Kidney epithelial cell (primary cell): ENCODE results near the genes C9orf85 and OSTF1.

GRCh38 chr9:71689867-71690336 lies 78.4 kb downstream of the CEMIP2 start:
- RAMPAGE, long total RNA = no peak
- RRBS = no CpG with 5 or more reads among the region's 12 CpGs

DNA sequence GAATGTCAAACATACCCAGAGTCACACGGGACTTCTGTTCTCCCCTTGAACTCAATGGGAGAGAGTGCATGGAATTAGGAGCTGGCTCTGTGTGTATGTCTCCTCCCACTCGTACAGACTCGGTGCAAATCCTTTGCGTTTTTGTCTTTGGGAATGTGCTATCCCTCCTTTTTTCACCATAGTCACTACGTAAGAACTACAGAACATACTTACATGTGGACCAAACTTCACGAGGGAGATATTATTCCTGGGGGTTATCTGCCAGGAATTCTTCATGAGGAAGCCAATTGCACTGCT lies 56.5 kb downstream of the CEMIP2 start:
- RAMPAGE, long total RNA = no peak
- RRBS = no CpG with 5 or more reads among the region's 6 CpGs

DNA sequence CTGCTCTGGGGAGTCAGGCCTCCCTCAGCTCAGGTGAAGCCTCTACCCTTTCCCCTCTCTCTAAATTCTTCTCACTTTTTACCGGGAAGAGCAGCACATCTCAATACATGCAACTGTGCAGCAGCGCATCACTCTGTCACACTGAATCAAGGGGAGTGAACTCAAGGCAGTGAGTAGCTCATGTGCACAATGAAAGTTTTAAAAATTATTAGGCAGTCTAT lies 1.2 kb downstream of the CEMIP2 start:
- RAMPAGE, long total RNA = no peak
- RRBS = no CpG with 5 or more reads among the region's 2 CpGs

GRCh38 chr9:71896860-71897105 lies 14.2 kb downstream of the ABHD17B start:
- RAMPAGE, long total RNA = no peak

- RAMPAGE, long total RNA = start-site peak on the plus strand at chr9:71911625-71911699, 375 and 242 reads in 2 replicates
- RRBS = 2% methylated on average over 3 of the region's 37 CpGs
Measured at GRCh38 chr9:71911376-71912243, at the start of gene C9orf85. C9orf85 (plus strand) TSS chr9:71911639.

DNA sequence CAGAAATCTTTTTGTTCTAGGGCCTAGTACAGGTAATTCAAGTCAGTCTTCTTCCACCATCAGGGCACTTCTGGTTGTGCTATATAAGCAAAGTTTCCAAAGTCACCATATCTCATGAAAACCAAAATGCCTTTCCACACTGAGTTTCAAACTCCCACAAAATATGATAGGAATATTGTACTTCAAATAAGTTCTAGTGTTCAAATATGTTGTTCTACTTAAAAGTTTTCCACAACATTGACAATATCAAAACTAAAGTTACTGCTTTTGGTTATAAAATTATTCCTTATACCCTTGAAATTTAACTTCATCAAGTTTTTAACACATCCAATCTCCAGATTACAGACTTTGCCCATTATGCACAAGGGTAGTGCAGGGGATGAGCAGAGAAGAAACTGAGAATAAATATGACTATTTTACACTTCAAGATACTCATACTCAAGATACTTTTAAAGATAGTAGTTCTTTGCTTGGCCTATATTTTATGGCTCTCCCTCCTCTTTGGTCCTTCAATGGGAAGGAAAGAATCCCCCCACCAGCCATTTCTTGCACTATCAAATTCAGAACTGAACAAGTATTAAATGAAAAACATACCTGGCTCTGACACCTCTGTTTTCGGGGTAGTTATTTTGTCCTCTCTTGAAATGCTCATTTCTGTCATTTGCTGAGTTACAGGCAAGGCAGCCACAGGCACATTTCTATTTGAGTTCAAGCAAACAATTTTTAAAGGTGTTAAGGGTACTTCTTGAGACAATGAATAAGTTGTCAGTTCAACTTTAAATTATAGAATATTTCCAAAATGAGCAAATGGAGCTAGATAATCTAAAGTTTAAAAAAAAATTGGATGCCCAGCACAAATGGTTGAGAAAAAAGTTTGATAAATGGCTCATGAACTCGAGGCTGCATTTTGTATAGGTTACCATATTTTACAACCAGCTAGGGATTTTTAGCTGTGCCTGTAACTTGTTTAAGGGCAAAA lies 5.9 kb downstream of the ZFAND5 start:
- RAMPAGE, long total RNA = no peak
- RRBS = no CpG with 5 or more reads among the region's 2 CpGs

- RAMPAGE, long total RNA = no peak
- RRBS = no CpG with 5 or more reads among the region's 4 CpGs
Measured at GRCh38 chr9:72477888-72478606, 43.4 kb upstream of the TMC1 start.

DNA sequence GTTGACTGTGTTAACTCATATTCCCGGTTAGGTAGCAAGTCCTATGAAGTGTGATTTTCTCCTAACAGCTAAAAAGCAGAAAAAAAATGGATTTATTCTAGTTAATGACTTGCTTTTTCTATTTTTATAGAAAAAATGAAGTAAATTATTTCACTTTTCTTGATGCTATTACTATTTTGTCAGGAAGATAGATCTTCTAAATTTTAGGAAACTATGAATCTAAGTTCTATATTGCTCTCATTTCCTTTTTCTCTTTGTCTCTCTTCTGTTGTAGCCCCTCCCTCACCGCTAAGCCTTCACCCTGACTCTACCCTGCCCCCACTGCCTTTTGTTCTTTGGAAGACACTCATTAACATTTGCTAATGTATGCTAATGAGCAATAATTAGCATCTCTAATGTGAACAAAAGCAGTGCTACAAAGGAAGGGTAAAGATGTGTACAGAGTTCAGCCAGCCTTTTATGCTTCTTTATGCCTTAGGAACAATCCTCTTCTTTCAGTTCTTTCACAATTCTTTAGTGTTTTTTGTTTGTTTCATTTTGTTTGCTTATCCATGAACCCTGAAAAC lies 159.1 kb downstream of the TMC1 start:
- RAMPAGE, long total RNA = no peak
- RRBS = no CpG with 5 or more reads among the region's 2 CpGs

DNA sequence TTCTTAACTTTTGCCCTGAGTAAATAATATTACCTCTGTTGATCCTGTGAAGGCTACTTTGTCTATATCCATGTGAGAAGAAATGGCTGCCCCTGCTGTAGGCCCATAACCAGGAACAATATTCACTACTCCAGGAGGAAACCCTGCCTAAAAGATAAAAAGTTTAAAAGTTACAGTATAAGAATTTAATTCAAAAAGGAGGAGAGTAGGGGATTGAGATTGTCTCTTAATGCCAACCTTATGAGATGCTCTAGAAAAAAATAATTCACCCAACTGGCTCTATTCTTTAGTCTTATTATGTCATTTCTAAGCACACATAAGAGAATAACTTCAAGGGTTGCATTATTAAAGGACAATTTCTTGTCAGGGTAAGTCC lies 28.9 kb downstream of the ALDH1A1 start:
- RAMPAGE, long total RNA = no peak

DNA sequence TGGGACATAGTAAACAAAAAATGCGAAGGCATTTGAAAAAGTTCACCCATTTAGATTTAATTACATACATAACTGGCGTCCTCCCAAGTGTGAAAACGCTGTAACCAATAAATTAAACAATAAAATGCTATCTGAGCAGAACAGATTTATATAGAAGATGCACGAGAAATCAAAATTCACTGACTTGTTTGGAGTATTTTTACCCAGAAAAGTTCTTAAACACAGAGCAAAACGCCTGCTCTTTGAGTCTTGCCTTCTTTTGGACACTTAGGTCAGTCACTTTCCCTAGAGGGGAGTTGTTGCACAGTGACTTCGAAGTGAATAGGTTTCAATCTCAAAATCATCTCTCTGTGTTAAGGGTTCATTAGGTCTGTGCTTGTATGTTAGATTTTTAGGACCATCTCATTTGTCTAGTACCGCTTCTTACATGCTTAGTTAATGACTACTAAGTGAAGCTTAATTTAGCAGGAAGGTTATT lies 1.9 kb downstream of the ALDH1A1 start:
- RAMPAGE, long total RNA = no peak
- RRBS = no CpG with 5 or more reads among the region's 7 CpGs

DNA sequence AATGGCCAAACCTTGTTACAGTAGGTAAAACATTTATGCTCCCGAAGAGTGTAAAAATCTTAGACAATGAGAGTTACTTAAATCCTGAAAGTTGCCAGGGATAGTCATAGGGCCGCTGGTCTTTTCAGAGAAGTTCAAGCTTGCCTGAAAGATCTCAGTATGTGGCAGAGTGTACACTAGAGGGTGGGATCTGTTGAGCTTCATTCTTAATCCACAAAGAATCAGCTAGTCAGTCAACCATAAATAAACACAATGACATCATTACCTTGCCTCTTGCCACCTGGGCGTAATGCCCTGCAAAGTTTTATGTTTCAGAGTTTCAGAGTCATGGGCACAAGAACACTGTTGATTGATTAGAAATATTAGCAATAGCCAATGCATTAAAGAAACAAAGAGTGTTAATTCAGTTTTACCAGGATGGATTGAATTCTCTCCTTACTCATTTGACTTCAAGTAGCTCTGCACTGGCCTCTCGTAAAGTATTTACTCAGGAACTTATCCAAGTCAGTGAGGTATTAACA lies 14.4 kb upstream of the ANXA1 start:
- RAMPAGE, long total RNA = no peak
- RRBS = no CpG with 5 or more reads among the region's 4 CpGs

DNA sequence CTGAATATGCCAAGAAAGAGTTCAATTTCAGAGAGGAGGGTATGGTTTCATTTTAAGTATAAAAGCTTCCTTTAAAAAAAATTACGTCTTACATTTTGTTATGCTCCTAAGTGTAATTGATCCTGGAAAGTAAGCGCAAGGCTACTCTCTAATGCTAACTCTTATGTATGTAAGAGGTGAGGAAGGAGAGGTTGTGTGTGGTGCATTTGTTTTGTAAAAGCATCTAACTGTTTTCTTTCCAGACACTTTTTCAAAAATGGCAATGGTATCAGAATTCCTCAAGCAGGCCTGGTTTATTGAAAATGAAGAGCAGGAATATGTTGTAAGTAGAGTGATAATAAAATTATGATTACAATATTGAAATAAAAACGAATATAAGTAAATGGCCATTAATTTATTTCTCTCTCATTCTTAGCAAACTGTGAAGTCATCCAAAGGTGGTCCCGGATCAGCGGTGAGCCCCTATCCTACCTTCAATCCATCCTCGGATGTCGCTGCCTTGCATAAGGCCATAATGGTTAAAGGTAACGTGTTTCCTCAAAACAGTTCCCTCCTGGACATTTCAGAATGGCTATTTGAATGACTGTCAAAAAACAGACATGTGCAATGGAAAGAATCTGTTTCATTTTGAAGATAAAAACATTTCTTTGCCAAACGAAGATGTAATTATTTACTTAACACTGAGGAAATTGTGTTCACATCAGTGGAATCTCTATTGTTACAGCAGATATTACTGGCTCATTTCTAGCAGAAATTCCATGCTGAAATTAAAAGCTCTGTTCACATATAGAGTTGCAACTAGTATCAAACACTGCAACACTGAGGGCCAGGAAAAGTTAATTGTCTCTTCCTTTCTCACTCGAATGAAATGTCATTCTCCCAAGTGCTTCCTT lies 6.9 kb downstream of the ANXA1 start:
- RAMPAGE, long total RNA = no peak
- RRBS = no CpG with 5 or more reads among the region's 10 CpGs

- RAMPAGE, long total RNA = no peak
- RRBS = no CpG with 5 or more reads among the region's 14 CpGs
Measured at GRCh38 chr9:74642366-74642855, 145.3 kb downstream of the RORB start.

- RAMPAGE, long total RNA = no peak
- RRBS = no CpG with 5 or more reads among the region's 2 CpGs
Measured at GRCh38 chr9:74822303-74822600, 65.5 kb downstream of the TRPM6 start.

- RAMPAGE, long total RNA = start-site peak on the plus strand at chr9:75088499-75088560, 297 and 207 reads in 2 replicates
- RRBS = under 1% methylated on average over 23 of the region's 75 CpGs
Measured at GRCh38 chr9:75088405-75089519, at the start of gene OSTF1. OSTF1 (plus strand) TSS chr9:75088514.

DNA sequence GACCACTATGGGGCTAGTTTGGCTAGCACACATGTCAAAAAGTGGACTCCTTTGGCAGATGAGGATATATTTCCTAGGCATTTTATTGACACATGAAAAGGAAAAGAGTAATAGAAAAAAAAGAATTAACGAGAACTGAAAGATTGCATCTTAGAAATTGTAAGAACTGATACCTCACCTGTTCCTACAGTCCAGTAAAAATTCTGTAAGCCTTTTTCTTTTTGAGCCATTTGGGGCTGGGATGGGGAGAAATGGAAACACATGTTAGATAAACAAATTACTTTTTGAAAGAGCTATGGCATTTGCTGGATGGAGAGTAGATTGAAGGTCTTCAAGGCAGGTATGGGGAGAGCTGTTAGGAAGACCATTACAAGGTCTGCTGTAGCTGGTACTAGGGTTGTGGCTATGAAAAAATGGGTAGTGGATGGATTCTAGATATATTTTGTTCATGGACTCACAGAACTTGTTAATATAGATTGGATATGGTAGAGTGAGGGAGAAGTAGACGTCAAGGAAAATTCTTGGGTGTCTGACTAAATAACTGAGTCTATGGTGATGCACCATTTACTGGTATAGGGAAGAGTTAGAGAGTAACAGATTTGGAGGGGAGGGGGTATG lies 84.2 kb downstream of the OSTF1 start:
- RAMPAGE, long total RNA = no peak
- RRBS = no CpG with 5 or more reads among the region's 2 CpGs

DNA sequence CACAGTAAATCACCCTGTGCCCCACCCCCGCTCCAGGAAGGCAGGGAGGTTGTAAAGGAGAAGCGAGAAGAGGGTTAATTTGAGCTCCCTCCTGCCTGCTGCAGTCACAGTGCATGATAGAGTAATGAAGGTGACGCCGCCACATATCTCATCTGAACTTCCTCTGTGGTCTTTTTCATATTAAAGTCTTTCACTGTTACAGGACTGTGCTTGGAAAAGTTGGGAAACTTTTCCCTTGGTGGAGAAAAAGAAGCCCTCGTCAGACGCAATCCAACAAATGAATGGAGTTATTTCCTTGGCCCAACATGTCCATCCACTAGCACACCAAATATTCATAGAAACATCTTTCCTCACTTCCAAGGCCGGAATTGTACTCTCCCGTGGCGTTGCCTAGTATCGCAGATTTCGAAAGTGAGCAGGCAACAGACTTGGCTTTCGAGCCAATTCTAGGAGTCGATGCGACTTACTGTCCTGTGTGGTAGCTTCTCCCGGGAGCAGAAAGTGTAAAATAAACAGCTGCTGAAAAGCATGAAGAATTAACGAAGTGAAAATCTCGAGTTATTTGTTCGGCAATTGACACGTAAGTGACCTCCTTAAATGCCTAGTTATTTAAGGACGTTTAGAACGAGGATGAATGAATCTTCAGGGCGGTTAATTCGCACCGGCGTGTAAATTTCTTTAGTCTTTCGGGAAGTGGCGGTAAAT lies 622 bp upstream of the PCSK5 start:
- RAMPAGE, long total RNA = no peak
- RRBS = no CpG with 5 or more reads among the region's 27 CpGs

- RAMPAGE, long total RNA = no peak
- RRBS = no CpG with 5 or more reads among the region's 10 CpGs
Measured at GRCh38 chr9:76158677-76159273, 235.5 kb downstream of the RFK start.

GRCh38 chr9:76215967-76216381 lies 178.3 kb downstream of the RFK start:
- RAMPAGE, long total RNA = no peak
- RRBS = no CpG with 5 or more reads among the region's 4 CpGs

DNA sequence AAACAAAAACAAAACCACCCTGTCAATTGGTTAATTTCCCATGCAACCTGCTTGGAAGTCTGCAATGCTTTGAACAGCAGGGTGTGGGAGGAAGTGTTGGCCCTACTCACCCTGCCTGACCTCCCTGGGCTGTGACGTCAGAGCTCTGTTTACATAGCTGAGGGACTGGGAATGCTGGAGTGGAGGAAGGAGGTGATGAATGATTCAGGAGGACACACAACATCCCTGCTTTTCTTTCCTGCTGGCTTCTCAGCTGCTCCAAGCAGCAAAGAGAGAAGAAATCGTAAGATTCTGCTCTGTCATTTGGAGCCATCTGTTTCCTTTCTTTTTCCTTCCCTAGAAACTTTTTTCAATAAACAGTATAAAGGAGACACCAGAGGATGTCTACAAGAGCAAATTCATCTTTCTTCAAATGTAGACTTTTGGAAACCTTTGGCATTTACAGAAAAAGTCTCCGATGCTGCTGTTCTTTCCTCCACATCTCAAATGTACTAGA lies 19.0 kb downstream of the RFK start:
- RAMPAGE, long total RNA = no peak
- RRBS = no CpG with 5 or more reads among the region's 3 CpGs